ENCODE data around the genes CTXN1, TIMM44 and KANK3.

DNA sequence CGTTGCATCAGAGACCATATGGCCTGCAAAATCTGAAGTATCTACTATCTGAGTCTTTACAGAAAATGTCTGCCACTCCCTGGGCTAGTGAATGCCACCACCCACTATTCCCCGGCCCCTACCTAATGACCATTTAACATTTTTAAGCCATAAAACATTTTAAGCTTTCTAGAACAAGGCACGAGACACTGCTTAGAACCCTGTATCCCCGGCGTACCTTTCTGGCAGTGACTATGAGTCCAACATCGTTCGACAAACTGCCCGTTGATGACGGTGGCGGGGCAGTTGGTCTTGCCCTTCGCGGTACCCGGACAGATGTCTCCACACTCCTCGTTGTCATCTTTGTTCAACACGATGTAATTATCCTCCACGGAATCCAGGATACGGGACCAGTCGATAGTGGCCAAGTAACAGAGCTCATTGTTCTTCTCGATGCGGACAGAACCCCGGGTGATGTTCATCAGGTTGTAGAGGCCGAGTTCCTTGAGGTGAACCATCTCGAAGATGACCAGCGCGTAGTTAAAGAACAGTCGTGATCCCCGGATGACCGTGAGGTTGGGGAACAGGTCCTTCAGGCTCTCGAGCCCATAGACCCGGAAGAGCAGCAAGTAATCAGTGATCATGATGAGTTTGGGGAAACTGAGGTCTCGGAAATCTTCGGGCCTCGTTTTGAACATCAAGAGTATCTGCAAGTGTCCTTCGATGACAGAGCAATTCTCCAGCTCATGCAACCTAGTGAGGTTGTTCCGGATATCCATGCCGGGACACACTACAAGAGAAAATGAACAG, 26.9 kb downstream of the INSR start:
- RRBS: 92% methylated on average over 14 of the region's 36 CpGs

- RRBS: no CpG with 5 or more reads among the region's 2 CpGs
Observed at GRCh38 chr19:7330419-7330618, 18.4 kb upstream of the ARHGEF18 start.

- RRBS: 1% methylated on average over 9 of the region's 52 CpGs
Observed at GRCh38 chr19:7505124-7506355, 8.2 kb downstream of the TEX45 start.

DNA sequence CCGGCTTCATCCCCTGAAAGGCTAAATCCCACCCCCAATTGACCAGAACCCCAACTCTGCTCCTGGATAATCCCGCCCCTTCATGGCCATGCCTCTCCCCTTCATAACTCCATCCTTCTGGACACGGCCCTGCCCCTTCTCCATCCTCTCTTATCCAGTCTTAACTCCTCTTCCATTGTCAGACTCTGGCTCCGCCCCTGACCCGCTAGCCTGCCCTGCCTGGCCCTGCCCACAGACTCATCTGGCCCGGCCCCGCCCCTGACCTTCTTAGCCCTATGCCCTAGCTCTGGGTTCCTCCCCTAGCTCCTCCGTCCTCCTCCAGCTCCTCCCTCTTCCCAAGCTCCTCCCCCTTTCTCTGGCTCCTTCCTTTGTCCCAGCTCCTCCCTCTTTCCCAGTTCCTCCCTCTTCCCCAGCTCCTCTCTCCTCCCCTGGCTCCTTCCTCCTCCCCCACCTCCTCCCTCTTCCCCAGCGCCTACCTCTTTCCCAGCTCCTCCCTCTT, 9.1 kb downstream of the TEX45 start:
- RRBS: 15% methylated on average over 1 of the region's 9 CpGs

DNA sequence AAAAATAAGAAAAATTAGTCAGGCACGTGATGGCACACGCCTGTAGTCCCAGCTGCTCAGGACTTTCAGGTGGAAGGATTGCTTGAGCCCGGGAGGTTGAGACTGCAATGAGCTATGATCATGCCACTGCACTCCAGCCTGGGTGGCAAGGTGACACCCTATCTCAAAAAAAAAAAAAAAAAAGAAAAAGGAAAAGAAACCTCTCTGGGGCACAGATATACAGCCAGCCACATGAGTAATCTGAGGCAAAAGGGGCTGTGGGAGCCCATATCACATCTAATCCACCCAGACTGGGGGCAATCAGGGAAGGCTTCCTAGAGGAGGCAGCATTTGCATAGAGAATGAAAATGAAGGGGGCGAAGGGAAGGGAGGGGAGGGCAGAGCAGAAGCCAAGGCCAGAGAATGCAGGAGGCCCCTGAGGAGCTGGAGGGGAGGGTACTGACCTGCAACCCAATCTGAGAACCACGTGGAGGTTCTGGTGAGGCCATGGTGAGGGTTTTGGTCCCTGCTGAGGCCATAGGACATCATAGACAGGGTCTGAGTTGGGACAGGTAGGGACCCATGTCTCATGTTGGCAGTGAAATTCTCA, 13.2 kb downstream of the STXBP2 start:
- RRBS: no CpG with 5 or more reads among the region's 5 CpGs

GRCh38 chr19:7658238-7658899, 10.5 kb upstream of the RETN start:
- RRBS: no CpG with 5 or more reads among the region's 9 CpGs

DNA sequence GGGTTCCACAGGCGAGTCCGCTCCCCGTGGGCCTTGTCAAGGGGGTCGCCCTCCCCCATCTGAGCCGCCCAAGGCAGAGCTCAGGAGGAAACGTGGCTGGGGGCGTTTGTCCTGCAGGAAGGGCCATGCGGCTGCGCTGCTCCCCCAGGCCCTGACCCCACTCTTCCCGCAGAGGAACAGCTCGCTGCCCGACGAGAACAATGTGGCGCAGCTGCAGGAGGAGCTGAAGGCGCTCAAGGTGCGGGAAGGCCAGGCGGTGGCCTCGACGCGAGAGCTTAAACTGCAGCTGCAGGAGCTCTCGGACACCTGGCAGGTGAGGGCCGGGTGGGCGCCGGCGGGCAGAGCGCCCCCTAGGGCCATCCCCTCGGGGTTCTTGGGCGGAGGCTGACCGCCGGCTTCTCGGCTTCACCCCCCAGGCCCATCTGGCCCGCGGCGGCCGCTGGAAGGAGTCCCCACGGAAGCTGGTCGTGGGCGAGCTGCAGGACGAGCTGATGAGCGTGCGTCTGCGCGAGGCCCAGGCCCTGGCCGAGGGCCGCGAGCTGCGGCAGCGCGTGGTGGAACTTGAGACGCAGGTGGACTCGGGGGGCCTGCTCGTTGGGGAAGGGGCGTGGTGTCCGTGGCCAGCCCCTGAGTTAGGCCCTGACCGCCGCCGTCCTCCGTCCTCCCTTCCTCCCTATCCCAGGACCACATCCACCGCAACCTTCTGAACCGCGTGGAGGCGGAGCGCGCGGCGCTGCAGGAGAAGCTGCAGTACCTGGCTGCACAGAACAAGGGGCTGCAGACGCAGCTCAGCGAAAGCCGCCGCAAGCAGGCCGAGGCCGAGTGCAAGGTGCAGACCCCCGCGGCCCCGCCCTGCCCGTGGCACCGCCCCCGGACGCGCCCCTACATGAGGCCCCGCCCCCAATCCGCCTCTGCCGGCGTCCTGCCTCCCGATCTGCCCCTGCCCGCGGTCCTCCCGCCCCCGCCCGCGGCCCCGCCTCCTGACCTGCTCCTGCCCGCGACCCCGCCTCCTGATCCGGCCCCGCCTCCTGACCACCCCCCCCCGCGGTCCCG, 12.2 kb downstream of the PRR36 start:
- RRBS: 5% methylated on average over 17 of the region's 100 CpGs

- RRBS: 3% methylated on average over 9 of the region's 43 CpGs
Observed at GRCh38 chr19:7873537-7874102, 570 bp downstream of the PRR36 start.

DNA sequence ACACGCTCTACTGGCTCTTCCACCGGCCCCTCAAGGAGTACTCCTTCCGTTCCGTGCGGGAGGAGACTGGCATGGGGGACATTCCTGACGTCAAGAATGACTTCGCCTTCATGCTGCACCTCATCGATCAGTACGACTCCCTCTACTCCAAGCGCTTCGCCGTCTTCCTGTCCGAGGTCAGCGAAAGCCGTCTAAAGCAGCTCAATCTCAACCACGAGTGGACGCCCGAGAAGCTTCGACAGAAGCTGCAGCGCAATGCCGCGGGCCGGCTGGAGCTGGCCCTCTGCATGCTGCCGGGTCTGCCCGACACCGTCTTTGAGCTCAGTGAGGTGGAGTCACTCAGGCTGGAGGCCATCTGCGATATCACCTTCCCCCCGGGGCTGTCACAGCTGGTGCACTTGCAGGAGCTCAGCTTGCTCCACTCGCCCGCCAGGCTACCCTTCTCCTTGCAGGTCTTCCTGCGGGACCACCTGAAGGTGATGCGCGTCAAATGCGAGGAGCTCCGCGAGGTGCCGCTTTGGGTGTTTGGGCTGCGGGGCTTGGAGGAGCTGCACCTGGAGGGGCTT, 4.1 kb upstream of the MAP2K7 start:
- RRBS: 86% methylated on average over 5 of the region's 38 CpGs

DNA sequence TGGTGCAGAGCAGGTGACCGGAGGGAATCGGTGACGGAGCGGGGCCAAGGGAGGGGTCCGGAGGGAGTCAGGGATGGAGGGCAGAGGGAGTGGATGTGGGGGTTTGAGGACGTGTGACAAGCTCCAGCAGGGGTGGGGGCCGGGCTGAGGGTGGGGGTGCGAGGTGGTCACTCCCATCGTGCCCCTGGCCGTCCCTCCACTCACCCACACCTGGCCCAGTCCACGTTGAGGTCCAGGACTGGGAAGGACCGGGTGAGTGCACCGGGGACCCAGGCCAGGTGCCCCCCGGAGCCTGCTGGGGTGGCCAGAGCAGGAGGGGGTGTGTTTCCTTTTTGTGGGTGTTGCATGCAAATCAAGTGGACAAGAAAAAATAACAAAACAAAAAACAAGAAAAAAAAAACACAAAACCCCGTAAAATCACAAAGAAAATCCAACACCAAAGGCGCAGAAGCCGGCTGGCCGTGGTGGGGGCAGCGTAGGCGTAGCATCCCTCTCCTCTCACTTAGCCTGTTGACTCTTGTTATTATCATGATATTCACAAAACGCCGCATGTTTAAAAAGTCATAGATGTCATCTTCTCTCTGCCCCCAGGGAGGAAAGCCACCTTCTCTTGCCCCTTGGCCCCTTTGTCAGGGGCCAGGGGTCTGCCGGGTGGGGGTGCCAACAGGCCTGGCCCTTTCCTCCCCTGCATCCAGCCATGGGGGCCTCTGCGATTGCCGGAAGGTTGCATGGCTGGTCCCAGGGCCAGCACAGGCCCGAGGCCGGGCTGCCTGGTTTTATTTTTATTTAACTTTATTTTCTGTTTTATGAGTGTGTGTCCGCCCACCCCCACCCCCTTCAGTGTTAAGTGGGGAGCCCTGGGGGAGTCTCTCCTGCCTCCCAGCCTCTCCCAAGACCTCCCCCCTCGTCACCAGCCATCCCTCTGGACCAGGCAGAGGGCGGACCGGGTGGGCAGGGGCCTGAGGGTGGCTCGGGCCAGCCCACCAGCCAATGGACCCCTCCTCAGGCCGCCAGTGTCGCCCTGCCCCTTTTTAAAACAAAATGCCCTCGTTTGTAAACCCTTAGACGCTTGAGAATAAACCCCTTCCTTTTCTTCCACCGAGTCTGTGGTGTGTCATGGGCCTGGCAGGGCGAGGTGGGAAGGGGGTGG, 874 bp upstream of the TGFBR3L start:
- RRBS: 86% methylated on average over 10 of the region's 38 CpGs

GRCh38 chr19:7916054-7917167, 1.8 kb downstream of the TGFBR3L start:
- RRBS: 1% methylated on average over 66 of the region's 115 CpGs

DNA sequence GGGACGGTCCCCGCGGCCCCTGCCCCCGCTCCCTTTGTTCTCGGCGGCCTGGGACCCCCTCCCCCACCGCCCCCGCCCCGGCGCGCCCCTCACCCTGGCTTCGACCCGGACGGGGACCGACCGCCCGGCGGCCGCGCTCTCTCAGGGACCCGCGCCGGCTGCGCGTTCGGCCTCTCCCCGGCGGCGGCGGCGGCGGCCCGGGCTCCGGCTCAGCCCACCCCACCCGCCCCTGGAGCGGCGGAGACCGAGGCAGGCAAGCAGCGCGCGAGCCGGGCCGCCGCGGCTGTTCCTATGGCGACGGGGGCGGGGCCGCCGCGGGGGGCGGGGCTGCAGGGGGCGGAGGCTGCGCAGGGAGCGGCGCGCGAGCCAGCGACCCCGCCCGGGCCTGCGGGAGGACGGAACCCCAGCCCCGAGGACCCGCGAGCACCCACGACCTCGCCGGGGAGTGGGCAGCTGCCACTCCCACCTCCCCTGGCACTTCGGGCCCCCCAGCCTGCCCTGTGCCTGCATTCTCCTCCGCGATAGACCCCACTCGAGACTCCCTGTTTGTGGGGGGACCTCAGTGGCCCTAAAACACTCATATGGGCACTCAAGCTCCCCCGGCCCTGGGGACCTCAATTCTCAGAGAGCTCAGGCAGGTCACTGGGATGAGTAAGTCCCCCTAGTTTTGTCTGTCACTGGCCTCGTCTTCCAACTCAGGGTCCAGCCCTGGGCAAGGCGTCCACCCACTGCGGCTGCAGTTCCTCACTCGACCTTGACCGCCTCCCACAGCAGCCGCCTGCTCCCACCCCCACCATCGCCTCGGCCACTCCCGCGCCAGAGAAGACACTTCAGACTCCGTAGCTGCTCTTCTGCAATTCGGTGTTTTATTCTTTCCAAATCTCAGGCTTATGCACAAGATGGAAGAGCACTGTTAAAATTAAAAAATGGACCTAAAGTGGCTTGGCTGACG, at the start of gene CTXN1:
Gene CTXN1, minus strand, starts transcription at position 262 of the 952 bp plus-strand sequence.
- RRBS: 2% methylated on average over 25 of the region's 87 CpGs

DNA sequence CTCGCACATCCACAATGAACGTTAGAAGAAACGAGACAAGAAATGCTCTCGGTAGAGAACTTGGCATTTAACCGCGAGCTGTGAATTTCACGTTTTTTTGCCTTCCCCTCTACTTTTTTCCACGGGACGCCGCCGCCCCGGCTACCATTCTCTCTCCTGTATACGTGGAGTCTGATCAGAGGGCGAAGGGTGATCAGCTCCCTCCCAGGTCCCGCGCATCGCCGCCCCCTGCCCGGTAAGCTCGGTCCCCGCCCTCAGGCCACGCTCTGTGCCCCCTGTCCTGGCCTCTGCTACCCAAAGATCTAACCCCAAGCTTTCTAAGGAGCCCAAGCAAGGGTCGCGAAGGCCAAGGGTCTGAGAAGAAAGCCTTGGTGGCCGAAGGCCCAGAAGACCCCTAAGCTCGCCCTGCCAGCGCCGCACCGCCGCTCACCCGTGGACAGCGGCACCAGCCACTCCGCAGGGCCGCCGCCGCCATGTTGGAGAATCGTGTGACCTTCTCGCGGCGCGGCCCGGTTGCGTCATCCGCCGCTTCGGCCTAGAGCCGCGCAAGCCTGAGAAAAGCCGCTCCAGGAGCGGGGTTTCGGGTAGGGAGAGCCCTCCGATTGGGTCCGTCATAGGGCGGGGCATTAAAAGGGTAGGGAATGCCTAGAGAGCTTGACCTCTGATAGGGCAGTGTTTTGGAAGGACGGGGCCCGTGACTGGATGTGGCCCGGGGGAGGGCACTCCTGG, at the start of gene TIMM44:
Gene TIMM44, minus strand, starts transcription at position 490 of the 729 bp plus-strand sequence.
- RRBS: 0% methylated on average over 5 of the region's 57 CpGs

DNA sequence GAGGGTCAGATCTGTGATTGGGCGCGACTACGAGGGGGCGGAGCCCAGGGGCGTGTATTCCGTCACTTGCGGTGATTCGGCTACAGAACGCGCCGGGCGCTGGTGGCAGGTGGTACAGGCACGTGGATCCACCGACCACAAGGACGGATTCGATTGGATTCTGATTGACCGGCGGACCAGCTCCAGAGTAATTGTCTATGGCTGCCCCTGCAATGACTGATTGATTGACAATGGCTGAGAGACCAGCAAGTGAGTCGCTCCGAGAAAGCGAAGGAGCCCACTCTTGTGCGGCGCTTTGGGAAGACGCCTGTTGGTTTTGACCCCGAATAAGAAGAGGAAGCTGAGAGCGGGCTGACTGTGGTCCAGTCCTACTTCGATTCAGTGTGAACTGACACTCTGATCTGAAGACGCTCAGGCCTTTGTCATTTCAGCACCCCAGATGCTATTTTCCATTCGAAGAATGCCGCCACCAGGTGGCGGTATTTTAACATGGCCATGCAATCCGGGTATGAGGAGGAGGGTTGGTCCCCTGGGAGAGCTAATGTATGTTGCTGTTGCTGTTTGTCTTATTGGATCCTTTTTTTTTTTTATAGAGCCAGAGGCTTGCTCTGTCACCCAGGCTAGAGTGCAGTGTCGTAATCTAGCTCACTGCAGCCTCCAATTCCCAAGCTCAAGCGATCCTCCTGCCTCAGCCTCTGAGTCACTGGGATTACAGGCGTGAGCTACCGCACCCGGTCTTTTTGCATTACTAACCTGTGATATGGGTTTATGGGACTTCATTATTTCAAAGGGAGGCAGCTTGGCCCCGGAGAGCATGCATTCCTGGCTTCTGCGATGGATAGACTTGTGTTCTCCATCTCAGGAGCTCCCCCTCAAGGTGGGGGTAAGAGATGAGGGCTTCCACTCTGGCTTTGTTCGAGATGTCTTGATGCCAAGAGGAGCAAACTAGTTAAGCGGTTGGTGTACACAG, 725 bp upstream of the TIMM44 start:
- RRBS: 16% methylated on average over 7 of the region's 41 CpGs

DNA sequence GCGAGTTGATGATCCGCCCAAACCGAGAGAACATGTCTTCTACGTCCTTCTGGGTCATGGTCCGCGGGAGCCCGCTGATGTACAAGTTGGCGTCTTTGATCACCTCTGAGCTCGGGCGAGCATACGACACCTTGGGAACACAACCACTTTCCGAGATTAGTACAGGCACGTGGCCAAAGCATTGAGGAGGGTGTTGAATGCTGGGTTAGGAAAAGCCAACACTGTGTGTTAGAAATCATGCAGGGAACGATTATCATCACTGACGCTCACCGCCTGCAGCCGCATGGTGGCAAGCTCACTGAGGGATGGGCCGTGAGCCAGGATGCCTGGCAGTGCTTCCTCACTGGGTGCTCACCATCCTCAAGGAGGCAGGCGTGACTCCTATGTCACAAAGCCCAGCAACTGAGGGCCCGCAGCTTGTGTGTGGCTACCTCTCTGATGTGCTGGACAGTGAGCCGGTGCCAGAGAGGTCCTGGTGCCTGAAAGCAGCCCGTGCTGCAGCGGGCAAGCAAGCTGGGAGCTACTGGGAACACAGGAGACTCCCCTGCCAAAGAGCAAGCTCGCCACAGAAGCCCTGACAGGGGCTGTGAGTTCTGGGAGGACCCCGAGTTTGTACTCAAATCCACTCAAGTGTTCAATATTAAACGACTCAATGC, 30.4 kb upstream of the TIMM44 start:
- RRBS: no CpG with 5 or more reads among the region's 26 CpGs

DNA sequence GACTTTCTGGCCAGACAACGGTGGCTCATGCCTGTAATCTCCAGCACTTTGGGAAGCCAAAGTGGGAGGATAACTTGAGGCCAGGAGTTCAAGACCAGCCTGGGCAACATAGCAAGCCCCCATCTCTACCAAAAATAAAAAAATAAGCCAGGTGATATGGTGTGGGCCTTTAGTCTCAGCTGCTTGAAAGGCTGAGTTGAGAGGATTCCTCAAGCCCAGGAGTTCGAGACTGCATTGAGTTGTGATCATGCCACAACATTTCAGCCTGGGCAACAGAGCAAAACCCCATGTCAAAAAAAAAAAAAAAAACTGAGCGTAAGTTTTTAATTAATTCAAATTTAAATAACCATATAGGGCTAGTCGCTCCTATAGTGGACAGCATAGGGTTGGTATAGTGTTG, 4.5 kb upstream of the ELAVL1 start:
- RRBS: no CpG with 5 or more reads among the region's 4 CpGs

DNA sequence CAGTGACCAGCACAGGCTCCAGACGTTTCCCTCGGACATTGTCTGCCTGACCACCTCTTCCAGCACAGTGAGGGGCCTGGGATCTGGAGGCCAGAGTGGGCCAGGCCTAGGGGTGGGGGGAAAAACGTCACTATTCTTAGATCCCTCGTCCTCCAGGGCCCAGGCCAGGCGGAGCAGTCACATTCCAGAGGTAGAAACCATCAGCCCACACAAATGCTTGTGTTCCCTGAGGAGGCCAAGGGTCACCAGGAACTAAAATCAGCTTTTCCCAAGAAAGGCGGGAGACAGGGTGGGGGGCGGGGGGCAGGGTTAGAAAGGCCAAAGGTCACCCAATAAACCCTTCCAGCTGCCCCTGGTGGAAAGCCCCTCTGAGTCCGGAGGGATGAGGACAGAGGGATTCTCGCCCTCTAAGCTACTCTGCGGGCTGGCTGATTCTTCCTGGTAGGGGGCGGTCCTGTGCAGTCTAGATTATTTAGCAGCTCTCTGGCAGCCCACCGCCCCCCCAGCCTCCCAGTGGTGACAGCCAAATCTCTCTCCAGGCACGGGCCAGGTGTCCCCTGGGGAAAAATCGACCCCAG, 23.6 kb upstream of the CCL25 start:
- RRBS: no CpG with 5 or more reads among the region's 14 CpGs

GRCh38 chr19:8206387-8206987, 2.7 kb upstream of the CERS4 start:
- RRBS: no CpG with 5 or more reads among the region's 8 CpGs

DNA sequence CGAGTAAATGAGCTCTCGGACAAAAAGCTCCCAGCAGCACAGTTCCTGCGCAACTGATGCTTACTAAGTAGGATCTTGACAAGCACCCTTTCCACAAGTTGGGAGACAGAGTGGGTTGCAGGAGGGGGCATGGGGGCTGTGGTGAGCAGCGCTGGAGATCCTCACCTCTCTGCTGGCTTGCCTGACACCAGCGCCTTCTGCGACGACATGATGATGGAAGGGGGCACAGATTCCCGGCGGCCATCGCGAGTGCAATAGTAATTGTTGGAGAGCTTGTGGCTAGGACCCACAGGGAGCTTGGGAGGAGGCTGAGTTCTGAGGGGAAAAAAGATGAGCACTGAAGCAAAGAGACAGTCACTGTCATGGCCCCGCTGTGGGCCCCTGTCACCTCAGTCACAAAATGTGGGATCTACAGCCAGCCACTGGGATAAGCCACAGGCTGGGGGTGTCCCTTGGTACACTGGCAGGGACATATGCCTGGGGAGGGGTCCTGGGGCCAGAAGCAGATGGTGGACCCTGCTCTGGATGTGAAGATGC, 4.8 kb downstream of the NDUFA7 start:
- RRBS: no CpG with 5 or more reads among the region's 12 CpGs

DNA sequence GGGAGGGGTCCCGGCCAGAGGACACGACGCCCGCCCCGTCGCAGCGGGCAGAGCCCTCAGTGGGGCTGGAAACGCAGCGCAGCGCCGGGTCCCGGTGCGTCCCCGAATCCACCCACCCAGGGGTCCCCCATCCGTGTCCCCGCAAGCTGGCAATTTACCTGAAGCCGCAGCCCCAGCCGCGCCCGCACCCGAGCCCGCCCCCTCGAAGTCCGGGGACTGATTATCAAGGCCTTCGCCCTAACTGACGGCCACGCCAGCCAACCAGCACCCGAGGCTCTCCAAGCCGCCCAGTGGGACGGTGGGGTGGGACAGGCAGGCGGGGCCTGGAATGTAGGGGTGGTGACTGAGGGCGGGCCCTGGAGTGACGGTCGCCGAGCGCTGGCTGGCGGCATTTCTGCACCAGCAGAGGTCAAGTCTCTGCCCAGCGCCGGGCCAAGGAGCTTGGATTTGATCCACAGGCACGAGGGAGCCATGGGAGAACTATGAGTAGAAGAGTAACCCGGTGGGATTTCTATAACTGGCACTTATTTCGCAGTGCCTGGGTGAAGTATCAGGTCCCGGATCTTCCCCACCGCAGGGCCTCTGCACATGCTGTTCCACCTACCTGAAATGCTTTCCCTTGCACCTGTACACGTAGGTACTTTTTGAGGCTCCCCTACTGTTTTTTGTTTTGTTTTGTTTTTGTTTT, at the start of gene KANK3:
Gene KANK3, minus strand, starts transcription at position 196 of the 688 bp plus-strand sequence.
- RRBS: 6% methylated on average over 14 of the region's 45 CpGs

Measured in amniotic epithelial cell (primary cell).